Bronchial epithelial cell (primary cell): Measurements from ENCODE around the gene ZNF282.

GRCh38 chr7:148732812-148733342 lies 34.2 kb downstream of the CUL1 start:
- RRBS, 2 experiments = no CpG with 5 or more reads among the region's 3 CpGs

GRCh38 chr7:148774383-148774978 lies 75.8 kb downstream of the CUL1 start:
- RRBS, 2 experiments = no CpG with 5 or more reads among the region's 1 CpG

- RRBS, 2 experiments = no CpG with 5 or more reads among the region's 2 CpGs
Observed at GRCh38 chr7:148963025-148963489, 65.2 kb downstream of the PDIA4 start.

DNA sequence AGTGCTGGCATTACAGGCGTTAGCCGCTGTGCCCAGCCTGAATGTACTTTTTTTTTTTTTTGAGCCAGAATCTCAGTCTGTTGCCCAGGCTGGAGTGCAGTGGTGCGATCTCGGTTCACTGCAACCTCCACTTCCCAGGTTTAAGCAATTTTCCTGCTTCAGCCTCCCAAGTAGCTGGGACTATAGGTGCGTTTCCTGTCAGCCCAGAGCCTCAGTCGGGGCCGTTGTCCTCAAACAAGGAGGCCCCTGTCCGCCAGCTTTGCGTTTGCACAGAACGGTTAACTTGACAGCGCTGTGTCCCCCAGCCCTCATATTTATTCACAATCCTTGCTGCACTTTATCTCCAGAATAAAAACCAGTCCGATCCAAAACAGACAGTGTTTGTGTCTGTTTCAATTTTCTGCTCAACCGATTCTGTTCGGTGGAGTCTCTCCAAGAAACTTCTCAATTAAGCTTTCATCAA lies 64.5 kb downstream of the PDIA4 start:
- RRBS, 2 experiments = no CpG with 5 or more reads among the region's 14 CpGs

GRCh38 chr7:148982594-148983287 lies 45.6 kb downstream of the PDIA4 start:
- RRBS, 2 experiments = 2 to 3% methylated on average over 16 of the region's 36 CpGs

DNA sequence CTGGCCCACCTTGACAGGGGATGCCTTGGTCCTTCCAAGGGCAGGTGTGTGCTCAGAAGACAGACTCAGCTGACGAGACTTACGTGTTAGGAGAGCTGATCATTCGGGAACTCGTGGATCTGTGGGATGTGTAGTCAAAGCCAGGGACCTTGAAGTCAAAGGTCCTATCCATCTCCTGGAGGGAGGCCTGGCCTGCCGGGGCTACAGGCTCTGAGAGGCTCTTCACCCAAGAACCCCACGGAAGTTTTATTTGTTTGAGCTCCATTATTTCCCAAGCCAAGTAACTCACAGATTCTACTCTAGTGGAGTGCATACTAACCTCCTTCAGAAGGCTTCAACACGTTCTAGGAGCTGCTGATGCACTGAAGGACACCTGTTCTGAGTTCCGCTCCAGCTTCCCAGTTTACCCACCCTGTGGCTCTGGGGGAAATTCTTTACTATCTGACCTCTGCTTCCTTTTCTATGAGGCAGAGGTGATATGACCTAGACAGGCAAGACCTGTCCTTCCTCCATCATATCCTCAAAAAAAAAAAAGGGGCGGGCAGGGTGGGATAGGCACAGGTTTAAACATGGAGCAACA lies 27.9 kb downstream of the PDIA4 start:
- RRBS, 2 experiments = no CpG with 5 or more reads among the region's 9 CpGs

DNA sequence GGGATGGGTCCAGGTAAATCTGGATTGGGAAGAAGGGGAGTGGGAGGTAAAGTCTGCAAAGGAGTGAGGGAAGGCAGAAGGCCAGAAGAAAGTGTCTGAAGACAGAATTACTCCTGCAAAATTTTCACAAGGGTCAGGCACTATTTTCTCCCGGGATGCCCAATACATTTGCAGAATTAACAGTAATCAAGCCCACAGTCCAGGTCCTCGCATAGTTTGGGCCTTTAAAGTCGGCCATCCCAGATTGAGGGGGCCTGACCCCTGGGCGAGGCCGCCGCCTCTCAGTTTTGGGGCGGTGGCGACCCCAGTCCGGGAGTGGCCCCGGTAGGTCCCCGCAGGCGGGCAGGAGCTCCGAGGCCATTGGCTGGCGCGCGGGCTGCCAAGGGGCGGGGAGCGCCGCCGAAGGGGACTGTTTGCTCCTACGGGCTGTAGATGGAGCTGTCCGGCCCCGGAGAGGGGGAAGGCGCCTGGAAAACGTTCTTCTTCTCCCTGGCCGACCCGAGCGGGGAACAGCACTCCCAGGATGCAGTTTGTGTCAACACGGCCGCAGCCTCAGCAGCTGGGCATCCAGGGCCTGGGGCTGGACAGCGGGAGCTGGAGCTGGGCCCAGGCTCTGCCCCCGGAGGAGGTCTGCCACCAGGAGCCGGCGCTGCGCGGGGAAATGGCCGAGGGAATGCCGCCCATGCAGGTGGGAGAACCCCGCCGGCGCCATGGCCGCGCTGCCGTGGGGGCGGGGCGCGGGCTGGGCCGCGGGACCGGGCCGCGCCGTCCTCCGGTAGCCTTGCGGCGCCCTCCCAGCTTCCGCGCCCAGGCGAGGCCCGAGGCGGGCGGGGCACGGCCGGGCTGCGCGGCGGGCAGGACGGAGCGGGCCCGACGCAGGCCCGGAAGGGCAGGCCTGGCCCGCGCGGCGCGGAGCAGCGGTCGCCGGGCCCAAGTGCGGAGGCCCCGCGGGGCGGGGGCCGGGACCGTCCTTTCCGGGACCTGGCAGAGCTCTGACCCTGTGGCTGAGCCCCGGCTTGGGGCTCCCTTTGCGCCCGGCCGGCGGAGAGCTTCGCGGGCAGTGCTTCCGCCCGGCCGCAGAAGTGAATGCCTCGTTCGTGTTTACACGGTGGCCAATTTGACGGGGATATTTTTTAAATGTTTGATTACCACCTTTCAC lies at the start of gene ZNF282:
ZNF282 (plus strand) TSS at position 480 of the 1,159 bp plus-strand sequence.
- RRBS, 2 experiments = under 1 to 1% methylated on average over 51 to 52 of the region's 101 CpGs

GRCh38 chr7:149217313-149217945 lies 22.0 kb upstream of the ZNF212 start:
- RRBS, 2 experiments = no CpG with 5 or more reads among the region's 9 CpGs

DNA sequence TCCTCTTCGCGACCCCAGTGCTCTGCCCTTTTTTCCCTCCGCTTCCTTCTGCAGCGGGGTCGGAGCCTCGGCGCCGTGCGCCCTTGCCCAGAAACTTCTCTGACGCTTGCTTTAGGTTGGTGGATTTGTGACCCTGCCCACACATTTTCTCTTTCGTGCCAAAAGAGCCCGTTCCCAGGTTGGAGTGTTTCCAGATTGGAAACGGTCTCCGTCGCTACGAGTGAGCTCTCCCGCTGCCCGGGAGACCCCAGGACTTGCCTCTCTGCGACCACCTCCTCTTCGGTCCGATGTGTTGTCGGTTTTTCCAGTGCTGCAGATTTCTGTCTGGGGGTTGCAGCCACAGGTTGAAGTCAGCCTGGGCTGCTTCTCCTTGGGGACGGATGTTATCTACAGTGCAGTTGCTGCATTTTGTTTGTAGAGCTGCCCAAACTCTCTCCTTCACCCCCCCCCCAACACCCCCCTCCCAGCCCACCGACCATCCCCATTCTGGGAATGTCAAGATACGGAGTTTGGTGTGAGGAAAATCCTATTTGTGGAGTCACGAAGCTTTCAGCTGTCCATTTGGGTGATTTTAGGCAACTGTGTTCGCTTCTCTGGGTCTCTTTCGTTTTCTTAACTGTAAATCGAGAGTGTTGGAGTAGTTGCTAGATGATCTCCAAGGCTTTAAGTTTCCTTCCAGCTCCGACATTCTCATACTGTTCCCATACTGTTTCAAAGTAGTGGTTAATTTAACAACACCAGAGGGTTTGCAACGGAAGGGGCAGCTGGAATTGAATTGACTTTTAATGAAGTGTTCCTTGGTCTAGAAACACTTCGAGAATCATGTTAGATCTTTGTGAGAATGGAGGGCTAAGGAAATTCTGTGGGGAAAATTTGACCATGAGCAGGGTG lies 736 bp downstream of the ZNF212 start:
- RRBS, 2 experiments = no CpG with 5 or more reads among the region's 32 CpGs

GRCh38 chr7:149284737-149285620 lies 23.0 kb downstream of the ZNF783 start:
- RRBS, 2 experiments = 1% methylated on average over 50 of the region's 69 CpGs

DNA sequence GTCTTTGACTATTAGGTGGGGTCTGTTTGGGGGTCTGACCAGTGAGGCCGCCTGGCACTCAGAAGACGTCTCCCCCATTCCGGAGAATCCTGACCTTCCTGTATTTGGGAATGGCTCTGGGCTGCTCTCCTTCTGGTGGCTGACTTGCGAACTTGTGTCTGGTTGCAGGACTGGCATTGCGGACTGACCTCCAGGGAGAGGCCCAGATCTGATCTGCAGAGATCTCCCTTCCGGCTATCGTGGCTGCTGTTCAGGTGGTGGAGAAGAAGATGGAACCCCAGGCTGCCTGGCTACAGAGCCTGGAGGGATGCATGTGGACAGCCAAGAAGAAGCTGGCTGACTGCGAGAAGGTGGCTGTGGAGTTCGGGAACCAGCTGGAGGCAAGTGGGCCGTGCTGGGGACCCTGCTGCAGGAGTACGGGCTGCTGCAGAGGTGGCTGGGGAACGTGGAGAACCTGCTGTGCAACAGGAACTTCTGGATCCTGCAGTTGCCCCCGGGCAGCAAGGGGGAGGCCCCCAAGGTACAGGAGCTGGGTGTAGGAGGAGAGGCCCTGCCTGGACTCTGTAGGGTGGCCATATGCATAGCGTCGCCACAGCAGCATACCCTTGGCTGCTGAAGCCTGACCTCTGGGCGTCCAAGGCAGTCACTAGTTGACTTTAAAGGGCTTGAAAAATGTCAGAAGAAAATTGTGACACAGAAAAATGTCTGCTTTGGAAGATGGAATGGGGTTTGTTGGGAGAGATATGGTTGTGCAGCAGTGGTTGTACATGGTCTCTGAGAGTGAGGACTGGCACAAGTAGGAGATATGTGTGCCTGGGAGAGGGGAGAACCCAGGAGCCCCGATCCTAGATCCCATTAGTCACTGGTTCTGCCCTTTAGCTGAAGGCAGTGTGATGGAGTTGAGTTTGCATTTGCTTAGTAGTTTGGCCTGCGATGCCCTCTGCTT lies 25.7 kb downstream of the ZNF783 start:
- RRBS, 2 experiments = no CpG with 5 or more reads among the region's 18 CpGs

GRCh38 chr7:149414707-149416098 lies 45.7 kb downstream of the ZNF777 start:
- RRBS, 2 experiments = 7% methylated on average over 10 of the region's 62 CpGs

- RRBS, 2 experiments = no CpG with 5 or more reads among the region's 20 CpGs
Observed at GRCh38 chr7:149455069-149455837, 5.6 kb downstream of the ZNF777 start.

- RRBS, 2 experiments = no CpG with 5 or more reads among the region's 6 CpGs
Observed at GRCh38 chr7:149543811-149544697, 46.4 kb upstream of the ZNF746 start.

DNA sequence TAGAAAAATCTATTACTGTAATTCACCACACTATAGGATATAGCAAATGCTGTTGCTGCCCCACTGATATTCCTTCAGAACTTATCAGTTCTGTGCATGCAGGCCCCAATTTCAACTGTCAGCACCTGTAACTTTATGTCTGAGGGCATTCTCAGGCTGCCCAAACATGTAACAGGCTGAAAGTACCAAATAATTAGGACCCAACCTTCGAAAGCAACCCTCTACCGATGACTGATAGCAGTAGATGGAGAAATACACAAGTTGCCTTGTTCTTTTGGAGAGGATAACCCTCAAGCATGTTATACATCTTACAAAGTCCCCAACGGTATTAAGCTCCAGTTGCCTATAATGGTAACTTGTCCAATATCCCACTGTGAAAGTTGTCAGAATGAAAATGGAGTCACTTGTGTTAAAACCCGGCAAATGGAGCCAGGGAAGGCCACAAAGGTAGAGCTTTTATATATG lies 66.8 kb upstream of the ZNF746 start:
- RRBS, 2 experiments = no CpG with 5 or more reads among the region's 4 CpGs

DNA sequence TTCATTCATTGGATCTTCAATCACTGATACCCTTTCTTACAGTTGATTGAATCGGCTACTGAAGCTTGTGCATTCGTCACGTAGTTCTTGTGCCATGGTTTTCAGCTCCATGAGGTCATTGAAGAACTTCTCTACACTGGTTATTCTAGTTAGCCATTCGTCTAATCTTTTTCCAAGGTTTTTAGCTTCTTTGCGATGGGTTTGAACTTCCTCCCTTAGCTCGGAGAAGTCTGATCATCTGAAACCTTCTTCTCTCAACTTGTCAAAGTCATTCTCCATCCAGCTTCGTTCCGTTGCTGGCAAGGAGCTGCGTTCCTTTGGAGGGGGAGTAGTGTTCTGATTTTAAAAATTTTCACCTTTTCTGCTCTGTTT lies 80.9 kb upstream of the ZNF746 start:
- RRBS, 2 experiments = no CpG with 5 or more reads among the region's 9 CpGs

DNA sequence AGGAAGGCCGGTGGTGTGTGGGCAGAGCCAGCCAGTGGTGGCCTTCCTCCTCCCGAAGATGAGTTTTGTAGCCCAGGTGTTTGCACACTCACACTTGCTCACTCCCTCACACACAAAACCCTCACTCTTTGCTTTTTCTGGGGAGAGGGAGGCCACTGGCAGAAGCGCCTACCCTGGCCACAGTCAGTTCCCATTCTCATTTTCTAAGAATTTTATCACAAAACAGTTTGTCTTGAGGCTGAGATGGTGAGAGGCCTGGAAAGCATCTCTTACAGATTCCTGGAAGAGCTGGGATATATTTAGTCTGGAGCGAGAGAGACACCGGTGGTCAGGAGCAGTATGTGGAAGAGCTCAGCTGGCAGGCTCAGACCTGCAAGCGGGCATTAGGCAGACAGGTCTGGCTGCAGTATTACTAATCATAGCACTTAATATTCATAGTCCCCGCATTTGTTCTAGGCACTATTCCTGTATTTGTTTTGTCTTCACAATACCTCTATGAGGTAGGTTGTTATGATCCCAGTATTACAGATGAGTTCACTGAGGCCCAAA lies 1.7 kb downstream of the KRBA1 start:
- RRBS, 2 experiments = no CpG with 5 or more reads among the region's 7 CpGs

DNA sequence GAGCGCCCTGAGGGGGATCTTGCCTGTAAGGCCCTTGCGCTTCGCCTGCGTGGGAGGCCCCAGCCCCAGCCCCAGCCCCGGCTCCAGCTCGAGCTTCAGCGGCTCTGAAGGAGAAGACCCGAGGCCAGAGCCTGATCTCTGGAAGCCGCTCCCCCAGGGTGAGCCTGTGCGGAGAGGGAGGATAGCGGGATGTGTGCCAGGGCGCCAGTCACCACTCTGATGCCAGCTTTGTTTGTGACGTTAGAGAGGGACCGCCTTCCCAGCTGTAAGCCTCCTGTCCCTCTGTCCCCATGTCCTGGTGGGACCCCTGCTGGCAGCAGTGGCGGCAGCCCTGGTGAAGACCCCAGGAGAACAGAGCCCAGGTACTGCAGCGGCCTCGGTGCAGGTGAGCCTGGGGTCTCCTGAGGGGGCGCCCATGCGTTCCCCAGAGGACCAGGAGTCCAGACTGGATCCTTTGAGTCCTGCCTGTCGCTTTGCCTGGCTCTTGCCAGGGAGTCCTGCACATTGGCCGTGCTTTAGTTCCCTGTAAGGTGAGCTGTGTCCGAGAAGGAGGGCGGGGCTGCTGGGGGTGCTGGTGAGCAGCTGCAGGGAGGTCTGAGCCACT lies 15.5 kb downstream of the KRBA1 start:
- RRBS, 2 experiments = no CpG with 5 or more reads among the region's 23 CpGs

- RRBS, 2 experiments = no CpG with 5 or more reads among the region's 8 CpGs
Observed at GRCh38 chr7:149734415-149734938, 19.7 kb downstream of the KRBA1 start.

DNA sequence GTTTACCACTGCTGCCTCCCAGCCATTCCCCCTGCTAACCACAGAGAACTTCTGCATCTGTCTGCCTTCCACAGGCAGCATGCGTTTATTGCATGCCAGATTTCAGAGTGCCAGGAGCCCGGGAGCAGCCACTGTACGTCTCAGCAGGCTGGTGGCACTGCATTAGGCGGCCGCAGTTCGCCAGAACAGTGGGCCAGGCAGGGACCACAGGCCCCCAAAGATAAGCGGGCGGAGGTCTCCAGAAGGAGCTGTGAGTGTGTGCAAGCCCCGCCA lies 26.9 kb downstream of the KRBA1 start:
- RRBS, 2 experiments = no CpG with 5 or more reads among the region's 9 CpGs